Fibroblast of the aortic adventitia (primary cell): ENCODE measurements around a stretch of chr17.

- CAGE, long polyA plus RNA: no peak
These were observed 45.0 kb downstream of the SLC47A1 start for GRCh38 chr17:19578488-19579289.

DNA sequence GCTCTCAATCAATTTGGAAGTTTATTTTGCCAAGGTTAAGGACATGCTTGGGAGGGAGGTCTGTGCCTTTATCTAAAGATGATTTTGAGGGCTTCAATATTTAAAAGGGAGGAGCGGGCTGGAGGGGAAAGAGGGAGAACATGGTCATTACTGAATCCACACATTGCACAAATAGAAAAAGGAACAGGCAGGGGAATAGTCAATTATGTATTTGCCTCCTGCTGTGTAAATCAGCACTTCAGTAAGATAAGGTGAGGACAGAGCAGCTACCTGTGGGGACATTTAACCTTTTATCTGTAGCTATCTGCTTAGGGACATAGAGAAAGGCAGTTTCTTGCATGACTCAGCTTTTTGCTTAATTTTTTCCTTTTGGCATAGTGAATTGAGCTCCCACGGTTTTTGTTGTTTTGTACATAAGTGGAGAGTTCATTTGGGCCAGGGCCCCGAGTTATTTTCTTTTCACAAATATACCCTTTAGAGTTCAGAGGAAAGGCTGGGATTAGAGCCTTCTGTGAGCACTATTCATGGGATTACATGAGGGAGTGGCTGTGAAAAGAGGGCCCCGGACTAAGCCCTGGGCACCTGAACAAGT lies 1.2 kb upstream of the ALDH3A2 start:
- CAGE, long polyA plus RNA: no peak

DNA sequence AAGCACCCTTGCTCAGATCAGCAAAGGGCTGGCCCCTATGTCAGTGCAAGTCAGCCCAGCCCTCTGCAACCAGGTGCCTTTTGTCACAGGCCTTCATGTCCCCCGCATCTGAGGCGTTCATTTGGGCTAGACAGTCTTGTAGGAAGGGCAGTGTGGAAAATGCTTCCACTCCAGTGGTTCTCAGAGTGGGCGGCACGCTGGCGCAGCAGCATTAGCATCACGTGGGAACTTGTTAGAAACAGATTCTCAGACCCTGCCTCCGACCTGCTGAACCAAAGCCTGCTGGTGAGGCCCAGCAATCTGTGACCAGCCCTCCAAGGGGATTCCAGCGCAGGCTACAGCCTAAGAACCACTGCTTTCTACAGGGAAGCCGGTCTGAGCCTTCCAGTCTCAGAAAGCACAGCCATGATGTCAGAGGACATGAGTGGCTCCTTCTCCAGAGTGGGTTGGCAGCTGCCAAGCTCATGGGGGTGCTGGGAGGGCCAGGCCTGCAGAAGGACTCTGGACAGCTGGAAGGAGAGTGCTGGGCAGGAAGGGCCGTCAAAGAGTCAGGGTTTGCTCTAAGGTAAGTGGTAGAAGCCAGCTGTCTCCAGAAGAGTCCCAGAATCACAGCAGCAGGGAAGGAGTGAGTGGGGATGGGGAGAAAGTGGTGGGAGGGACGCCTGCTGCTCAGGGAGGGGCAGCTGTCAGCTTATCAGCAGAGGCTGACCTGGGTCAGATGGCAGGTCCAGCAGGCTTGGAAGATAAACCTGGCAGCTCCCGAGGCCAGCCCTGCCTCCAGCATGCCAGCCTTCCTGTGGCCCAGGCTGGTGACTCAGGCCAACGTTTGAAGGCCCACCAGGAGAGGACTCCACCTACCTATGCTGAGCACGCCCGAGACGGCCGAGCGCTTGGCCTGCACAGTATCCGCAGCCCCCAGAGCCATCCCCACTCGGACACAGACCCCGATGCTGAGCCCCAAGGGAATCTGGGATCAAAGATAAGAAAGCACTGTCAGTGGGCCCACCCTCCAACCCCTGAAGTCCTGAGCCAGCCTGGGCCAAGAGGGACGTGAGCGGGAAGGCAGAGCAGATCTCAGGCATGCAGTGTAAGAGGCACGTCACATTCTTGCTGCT lies 12.8 kb downstream of the SLC47A2 start:
- CAGE, long polyA plus RNA: no peak

- CAGE, long polyA plus RNA: no peak
These were observed 2.9 kb upstream of the SLC47A2 start for GRCh38 chr17:19719105-19719795.

DNA sequence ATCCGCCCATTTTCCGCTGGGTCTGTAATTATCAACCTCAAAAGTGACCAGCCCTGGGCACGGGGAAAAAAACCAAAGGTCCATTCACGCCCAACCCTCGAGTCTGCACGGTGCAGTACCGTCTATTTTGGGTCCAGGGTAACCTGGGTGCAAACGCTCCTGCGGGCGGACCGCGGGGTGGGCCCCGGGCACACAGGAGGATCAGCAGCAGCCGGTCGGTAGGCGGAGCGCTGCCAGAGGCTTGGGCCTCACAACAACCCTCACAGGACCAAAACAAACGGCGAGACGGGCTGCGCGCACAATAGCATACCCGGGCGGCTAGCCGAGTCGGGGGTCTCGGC lies 859 bp downstream of the ULK2 start:
- CAGE, long polyA plus RNA: no peak

DNA sequence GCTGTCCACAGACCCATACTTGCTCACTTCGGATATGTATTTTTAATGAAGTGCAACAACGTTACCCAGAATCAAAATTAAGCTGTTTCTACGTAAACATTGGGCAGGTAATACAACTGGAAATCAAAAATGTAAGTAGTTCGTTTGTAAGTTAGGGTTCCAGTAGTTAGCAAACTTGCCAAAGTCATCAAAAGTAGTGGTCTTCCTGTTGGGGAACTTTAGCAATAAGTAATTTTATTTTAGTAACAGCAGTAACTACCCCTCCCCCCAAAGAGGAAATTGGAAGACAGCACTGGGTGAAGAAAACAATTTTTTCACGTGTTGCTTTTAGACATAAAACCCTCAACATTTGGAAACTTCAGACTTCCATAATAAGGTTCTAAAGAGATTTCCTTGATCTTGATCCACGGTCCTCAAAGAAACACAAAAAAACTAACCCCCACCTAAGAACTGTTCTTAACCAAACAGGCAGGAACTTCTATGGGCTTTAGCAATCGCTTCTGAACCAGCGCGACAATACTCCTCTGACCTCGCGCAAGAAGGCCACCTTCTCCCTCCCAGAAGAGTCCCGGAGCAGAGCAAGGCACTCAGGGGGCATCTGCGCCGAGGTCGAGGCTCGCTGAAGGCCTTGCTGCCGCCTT lies 639 bp downstream of the AKAP10 start:
- CAGE, long polyA plus RNA: no peak

- CAGE, long polyA plus RNA: no peak
These were observed 64.8 kb downstream of the SPECC1 start for GRCh38 chr17:20074004-20074371.

GRCh38 chr17:20155380-20156160 lies 146.4 kb downstream of the SPECC1 start:
- CAGE, long polyA plus RNA: no peak

- CAGE, long polyA plus RNA: no peak
These were observed 195.3 kb downstream of the SPECC1 start for GRCh38 chr17:20204430-20204924.

- CAGE, long polyA plus RNA: no peak
These were observed 218.1 kb downstream of the SPECC1 start for GRCh38 chr17:20227128-20227755.

- CAGE, long polyA plus RNA: no peak
These were observed 27.4 kb downstream of the USP22 start for GRCh38 chr17:21015178-21016016.

DNA sequence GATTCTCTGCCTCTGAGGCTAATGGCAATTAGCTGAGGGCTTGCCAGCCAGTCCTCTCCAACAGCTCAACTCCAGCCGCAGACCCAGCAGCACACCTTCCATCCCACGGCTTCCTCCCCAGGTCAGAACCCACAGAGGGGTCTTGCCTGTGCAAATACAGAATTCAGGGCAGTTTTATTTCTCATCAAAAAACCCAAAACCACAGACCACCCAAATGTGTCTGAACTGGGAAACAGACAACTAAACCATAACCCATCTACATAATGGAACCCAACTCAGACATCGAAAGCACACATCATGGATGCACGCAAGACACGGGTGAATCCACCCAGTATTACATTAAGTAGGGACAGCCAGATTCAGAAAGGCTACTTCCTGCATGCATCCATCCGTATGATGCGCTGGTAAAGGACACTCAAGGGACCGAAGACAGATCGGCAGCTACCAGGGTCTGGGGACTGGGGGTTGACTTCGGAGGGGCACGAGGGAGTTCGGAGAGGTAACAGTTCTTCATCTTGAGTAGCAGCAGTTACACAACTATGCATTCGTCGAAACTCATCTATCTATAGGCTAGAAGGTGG lies 26.4 kb downstream of the USP22 start:
- CAGE, long polyA plus RNA: no peak

GRCh38 chr17:21098793-21099666 lies 27.7 kb upstream of the DHRS7B start:
- CAGE, long polyA plus RNA: no peak

DNA sequence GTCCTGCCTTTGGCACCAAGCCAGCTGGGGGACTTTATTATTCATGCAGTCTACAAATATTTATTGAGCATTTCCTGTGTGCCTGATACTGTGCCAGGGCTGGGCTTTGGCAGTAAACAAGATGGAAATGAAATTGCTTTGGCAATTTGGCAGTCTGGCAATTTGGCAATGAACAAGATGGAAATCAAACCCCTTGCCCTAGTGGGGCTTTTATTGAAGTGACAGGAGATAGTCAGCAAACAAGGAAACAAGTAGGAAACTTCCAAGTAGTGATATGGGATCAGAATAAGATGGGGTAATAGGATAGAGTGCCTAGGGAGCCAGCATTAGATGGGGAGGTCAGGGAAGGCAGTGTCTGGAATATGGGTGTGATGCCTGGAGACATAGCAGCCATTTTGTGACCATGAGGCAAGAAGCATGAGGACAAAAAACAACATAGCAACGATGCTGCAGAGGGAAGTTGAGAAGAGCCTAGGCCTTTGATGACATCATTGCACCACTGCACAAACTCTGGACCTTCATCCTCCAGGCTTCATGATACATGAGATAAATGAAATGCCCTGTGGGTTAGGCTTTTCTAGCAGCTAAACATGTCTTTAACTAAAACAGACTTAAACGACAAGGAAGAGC lies 18.0 kb upstream of the TMEM11 start:
- CAGE, long polyA plus RNA: no peak

DNA sequence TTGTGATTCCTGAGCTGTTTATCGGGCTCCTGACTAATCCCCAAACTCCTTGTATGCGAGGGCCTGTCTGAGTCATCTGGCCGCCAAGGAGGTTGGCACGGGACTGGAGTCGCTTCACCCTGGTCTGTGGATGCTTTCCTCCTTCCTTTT lies 2.2 kb upstream of the MAP2K3 start:
- CAGE, long polyA plus RNA: no peak

GRCh38 chr17:21283751-21284112 lies 779 bp upstream of the MAP2K3 start:
- CAGE, long polyA plus RNA: no peak

- CAGE, long polyA plus RNA: no peak
These were observed 5.4 kb downstream of the MAP2K3 start for GRCh38 chr17:21289395-21290775.

GRCh38 chr17:21291708-21292421 lies 7.4 kb downstream of the MAP2K3 start:
- CAGE, long polyA plus RNA: no peak

DNA sequence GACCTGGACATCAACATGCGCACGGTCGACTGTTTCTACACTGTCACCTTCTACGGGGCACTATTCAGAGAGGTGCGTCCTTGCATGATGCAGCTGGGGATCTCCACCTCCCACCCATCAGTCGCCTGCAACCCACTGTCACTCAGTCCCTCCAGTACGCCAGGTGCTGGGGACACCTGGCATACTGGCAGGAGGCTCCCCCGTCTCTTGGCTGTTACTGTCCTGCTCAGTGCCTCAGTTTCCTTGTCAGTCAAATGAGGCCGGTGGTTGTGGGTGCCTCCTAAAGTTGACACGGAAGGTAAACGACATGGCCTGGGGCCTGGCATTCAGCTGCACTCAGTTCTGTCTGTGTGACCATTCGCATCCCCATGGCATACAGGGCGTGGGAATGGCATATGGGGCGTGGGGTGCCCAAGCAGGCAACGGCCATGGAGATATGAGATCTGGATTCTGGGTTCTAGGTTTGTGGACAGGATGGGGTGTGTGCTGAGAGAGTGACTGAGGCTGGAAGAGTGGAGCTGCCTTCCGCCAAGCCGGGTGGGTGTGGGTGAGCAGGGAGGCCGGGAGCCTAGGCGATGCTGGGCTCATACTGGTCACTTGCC lies 16.5 kb downstream of the MAP2K3 start:
- CAGE, long polyA plus RNA: no peak

- CAGE, long polyA plus RNA: no peak
These were observed 37.8 kb downstream of the MAP2K3 start for GRCh38 chr17:21322392-21322673.